Subcutaneous preadipocyte (primary cell): ENCODE data around the genes SYNM and TTC23.

DNA sequence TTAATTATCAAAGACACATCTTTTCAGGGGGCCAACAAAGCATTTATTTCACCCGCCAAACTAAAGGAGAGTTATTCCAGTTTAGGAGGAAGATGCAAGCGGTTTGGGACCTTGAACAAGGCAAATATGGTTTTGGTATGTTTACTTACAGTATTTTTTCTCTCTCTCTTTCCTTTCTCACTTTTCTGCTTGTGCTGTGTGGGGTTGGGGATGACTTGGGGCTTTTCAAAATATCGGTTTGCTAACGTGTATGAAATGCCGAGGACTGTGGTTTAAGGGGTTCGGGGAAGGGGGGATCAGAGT is 4.3 kb upstream of the NR2F2 start:
- CAGE, long polyA plus RNA: no peak

DNA sequence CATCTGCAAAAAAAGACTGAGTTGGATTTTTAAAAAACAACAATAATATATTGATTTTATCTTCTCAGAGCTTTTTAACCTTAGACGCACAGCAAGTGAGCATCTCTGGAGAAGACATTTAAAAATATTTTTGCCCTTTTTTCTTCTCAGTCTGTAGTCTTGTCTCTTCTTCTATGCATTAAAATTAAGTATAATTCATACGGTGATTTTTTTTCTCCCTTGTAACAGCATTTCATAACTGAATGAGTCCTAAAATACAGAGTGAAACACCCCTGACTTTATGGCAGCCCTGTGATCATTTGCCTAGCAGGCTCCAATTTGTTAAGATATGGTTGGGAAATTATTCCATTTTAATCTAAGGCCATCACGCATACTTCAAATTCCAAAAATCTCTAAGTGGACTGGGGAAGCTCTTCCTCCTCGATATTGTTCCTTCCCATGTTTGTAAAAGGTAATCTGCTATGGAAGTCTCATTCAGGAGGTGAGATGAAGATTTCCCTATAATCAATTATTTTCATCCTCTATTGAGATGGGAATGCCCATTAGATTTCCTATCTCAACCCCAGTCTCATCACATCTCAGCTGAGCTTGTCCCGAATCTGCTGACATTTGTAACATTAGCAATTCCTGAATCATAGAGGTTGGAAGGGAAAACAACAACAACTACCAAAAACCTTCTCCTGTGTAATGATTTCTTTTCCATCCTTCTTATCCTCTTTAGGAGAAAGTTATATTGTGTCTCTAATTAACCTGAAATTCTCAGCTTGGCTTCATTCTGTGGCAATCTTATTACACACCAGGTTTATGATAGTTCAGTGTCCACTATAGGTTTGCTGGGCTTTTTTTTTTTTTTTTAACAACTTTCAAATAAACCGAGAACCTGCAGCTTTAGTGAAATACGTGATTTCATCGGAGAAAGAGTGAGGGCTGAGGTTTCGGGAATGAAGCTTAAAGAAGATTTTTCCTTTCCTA is 2.3 kb upstream of the NR2F2 start:
- CAGE, long polyA plus RNA: no peak

GRCh38 chr15:96339190-96339854 is 8.8 kb downstream of the NR2F2 start:
- CAGE, long polyA plus RNA: no peak

DNA sequence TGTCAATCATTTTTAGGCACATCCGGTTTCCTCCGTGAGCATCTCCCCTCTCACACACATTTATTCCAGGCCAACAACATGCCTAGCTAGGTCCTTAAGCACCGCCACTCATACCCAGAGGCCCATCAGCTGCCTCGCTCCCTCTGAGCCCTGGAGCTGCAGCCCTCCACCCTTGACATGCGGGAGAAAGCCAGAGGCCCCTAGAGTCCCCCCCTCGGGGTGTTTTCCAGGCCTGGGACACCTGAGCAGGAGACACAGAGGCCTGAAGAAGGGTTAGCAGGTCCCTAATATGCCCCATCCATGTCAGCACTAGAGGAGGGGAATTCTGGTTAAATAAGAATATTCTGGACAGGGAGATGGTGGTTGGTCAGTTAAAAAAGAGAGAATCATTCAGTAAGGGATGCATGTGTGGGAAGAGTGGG is 22.3 kb downstream of the NR2F2 start:
- CAGE, long polyA plus RNA: no peak

GRCh38 chr15:96409602-96410237 is 79.2 kb downstream of the NR2F2 start:
- CAGE, long polyA plus RNA: no peak

- CAGE, long polyA plus RNA: no peak
Measured at GRCh38 chr15:96783051-96783545, 452.6 kb downstream of the NR2F2 start.

- CAGE, long polyA plus RNA: no peak
Measured at GRCh38 chr15:96889683-96890682, 559.5 kb downstream of the NR2F2 start.

DNA sequence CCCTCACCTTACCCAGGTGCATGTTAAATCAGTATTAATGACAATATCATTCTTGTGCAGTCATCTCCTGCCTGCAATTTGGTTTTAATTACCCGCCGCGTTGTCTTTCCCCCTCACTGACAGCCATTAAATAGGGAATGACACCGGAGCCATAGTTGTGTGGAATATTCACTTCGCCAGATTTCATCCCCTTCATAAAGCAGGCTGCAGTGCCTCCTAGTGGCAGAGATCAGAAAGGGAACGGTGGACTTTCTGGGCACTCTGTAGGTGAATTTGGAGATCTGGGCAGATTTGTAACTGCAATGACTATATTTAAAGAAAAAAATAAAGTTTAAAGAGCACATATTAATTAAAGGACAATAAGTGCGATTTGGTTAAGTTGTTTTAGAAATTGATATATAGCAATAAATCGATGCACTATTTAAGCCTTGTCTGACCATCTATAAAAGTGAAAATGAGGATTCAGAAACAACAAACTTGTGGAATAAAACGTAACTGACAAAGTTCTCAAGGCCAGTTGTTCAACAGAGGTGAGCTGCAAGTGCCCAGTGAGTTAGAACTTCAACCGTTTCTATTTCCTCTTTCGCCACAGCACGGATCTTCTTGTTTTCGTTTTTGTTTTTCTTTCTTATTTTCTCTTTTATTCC is 725.1 kb upstream of the ARRDC4 start:
- CAGE, long polyA plus RNA: no peak

GRCh38 chr15:97678542-97679209 is 281.8 kb upstream of the ARRDC4 start:
- CAGE, long polyA plus RNA: no peak

DNA sequence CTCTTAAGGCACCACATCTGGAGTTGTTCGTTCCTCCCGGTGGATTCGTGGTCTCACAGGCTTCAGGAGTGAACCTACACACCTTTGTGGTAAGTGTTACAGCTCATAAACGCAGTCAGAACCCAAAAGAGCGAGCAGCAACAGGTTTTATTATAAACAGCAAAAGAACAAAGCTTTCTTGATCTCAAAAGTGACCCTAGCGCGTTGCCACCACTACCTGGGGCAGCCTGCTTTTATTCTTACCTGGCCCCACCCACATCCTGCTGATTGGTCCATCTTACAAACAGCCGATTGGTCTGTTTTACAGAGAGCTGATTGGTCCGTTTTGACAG is 143.0 kb downstream of the ARRDC4 start:
- CAGE, long polyA plus RNA: no peak

DNA sequence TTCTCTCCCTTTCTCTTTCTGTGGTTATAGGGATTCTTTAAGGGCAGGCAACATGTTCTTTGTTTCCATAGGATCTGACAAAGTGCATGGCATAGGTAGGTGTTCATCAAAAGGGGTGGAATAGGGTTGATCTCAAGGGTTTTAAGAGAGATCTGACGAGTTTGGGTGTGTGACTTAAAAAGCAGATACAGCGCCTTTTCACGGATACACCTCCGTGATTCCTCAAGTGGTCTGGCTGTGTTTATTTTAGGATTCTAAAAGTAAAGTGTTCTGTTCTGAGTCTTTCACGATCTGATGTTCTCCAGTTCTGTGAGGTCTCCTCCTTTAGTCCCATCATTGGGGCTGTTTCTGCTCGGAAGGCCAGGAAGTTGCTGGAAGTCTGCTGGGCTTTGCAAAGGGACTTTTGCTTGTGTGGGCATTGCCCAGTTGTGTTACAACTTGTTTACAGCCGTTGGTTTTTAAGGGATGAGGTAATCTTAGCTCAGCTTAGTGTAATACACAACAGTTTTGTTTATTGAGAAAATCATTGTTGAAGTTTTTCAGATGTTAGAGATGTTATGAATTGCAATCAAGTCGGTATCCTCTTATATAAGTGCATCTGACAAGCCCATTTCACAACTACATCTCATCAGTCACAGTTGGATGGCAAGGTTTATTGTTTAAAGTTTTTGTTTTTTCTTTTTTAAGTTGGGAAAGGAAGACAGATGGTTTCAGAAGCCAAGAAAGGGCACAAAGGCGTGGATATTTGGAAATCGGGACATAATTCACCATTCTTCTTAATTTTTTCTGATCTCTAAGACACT is 34.9 kb downstream of the IGF1R start:
- CAGE, long polyA plus RNA: no peak

GRCh38 chr15:98776662-98777231 is 128.4 kb downstream of the IGF1R start:
- CAGE, long polyA plus RNA: no peak

DNA sequence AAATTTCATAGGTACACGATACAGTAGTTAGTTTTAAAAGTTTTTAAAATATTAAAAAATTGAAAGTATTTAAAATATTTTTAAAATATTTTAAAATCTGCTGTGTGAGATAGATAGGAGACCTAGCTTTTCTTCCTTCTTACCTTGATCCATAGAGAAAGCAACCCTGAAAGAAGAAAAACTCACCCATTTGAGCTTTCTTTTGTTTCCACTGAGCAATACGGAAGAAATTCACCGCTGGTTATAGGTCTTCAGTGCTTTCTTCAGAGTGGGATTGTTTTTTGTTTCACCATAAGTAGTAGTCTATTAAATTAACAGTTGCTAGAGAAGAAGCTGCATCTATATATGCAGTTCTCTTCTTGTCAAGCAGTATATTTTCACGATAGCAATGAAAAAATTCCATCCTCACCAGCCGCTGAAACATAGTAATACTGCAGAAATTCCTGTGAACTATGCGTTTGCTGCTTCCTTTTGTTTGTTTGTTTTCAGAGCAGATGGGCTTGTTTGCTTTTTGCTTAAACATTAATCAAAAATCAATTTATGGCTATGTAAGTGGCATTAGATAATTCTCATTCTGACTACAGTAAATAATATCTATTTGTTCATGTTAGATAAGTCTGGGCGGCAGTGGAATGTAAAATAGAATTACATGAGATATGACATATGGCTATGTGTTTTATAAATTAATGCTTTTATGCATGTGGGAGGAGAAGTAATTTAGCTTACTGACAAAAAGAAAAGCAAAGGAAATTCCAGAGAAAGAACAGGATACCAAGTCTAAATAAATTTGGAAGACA is 163.9 kb downstream of the PGPEP1L start:
- CAGE, long polyA plus RNA: no peak

- CAGE, long polyA plus RNA: no peak
Measured at GRCh38 chr15:98877990-98878479, 129.6 kb downstream of the PGPEP1L start.

GRCh38 chr15:99016951-99017727 is 9.5 kb upstream of the PGPEP1L start:
- CAGE, long polyA plus RNA: no peak

DNA sequence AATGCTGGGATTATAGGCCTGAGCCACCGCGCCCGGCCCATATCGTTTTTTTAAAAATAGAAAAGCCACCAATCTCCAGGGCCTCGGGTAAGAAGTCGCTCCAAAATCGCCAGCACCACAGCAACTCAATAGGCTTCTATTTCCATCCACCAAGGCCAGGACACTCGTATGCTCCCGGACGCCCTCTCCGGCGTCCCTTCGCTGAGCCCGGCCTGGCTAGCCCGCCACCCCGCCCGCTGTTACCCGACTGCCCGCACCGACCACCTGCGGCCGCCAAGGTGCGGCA is 277 bp upstream of the SYNM start:
- CAGE, long polyA plus RNA: no peak

DNA sequence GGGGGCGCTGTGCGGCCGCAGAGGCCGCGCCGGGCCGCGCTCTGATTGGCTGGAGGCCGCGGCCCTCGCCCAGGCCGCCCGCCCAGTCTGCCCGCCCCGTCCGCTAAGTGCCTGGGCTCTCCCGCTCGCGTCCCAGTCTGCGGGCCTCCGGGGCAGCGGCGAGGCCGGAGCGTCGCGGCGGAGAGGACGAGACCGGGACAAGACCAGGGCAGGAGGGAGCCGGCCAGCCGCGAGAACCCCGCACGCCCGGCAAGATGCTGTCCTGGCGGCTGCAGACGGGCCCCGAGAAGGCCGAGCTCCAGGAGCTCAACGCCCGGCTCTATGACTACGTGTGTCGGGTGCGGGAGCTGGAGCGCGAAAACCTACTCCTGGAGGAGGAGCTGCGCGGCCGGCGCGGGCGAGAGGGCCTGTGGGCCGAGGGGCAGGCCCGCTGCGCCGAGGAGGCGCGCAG is at the start of gene SYNM:
TSS of gene SYNM (plus strand) at position 135 of the 451 bp plus-strand sequence.
- CAGE, long polyA plus RNA: no peak

GRCh38 chr15:99135093-99135411 is 30.2 kb downstream of the SYNM start:
- CAGE, long polyA plus RNA: no peak

DNA sequence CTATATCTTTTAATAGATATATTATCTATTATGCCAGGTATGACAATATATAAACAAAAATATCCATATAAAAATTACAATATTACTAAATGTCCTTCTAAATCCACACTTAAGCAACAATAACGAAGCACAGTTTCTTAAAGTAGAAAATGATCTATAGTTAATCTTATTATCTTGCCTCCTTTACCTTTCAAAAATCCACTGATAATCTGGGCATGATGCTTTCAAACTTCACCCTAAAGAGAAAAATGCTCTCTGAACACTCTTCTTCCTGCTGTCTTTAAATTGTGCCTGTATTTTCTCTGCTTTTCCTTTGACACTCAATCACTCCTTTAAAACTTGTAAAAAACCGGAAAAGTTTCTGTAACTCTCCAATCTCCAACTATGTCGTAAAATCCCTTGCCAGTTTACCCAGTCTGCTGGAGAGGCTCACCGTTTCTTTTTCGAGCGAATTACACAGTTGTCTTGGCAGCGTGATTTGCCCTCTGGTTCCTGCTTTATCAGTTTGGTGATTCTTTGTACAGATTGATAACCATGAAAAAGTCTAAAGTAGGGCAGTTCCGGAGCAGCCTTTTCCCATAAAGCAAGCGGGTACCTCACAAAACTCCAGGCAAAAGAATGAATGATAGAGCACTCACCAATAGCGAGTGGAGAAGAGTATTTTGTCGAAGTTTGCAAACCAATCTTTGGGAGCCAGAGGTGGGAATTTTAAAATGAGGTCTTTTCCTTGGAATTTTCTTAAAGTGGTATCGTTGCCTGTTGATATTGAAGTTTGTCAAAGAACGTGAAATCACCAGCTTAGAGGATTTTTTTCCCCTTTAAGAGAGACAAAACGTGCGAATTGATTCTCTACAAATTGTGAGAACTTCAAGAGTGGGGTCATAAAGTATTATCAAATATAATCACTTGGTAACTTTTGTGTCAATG is at the start of gene TTC23:
TSS of gene TTC23 (minus strand) at position 598 of the 927 bp plus-strand sequence.
- CAGE, long polyA plus RNA: no peak

DNA sequence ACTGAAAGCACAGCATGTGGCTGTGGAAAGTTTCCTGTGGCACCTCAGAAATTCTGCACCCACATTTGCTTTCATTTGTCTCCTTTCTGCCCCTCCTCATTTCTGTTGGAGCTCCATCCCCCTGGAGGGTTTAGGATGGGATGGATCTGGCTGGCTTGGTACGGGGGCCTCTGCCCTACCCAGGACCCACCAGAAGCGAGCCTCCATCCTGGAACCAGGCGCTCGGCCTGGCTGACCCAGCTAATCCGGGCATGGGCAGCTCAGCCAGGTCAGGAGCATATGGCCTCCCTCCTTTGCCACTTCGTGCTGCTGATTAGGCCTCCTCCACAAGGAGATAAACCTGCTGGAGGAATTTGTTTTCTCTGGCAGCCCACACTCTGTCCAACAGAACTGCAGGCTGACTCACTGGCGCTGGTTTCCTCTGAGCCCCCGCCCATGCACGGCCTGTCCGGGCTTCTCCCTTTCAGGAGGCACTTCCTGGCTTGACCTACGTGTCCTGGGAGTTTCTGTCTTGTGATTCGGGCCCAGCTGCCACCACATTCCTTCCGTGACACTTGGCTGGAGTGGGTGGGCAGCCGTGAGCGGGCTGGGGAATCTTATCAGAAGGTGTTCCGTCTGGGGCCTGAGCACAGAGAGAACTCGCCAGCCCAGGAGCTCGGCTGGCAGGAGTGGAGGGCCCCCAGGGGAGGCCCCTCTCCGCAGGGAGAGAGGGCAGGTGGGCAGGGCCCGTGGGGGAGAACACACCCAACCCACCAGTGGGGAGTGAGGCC is 110.9 kb upstream of the MEF2A start:
- CAGE, long polyA plus RNA: no peak